Lower leg skin (tissue), 2 donors: ENCODE measurements around the gene INSYN2A.

DNA sequence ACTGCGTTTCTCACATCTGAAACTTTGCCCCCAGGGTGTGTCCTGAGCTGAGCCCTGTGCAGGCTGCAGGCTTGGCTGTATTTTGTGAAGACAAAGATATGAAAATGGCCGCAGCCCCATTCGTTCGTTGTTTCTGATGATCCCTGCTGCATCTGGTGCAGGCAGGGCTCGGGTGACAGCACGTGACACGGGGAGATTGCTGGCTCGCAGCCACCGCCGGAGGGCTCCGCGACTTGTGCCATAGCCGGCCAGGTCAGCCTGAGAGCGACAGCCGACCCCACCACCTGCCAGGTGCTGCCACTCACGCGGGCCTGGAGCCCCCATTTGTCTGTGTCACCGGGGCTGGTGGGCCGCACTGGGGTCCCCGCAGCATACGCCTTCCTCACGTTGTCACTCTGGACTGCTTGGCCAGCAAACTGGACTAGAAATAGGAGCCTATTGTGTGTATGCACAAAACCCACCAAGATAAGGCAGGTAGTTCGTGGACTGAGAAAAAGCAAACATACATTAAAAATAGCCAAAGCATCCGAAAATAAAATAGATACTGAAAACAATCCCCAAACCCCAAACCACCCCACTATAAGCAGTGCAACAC lies 4.5 kb downstream of the CTBP2 start:
- PRO-cap = no peak
- RAMPAGE, long total RNA, 2 experiments = no peak in any of the 2 experiments

GRCh38 chr10:125047857-125048571 lies 20.1 kb upstream of the CTBP2 start:
- PRO-cap = no peak
- RAMPAGE, long total RNA, 2 experiments = no peak in any of the 2 experiments

DNA sequence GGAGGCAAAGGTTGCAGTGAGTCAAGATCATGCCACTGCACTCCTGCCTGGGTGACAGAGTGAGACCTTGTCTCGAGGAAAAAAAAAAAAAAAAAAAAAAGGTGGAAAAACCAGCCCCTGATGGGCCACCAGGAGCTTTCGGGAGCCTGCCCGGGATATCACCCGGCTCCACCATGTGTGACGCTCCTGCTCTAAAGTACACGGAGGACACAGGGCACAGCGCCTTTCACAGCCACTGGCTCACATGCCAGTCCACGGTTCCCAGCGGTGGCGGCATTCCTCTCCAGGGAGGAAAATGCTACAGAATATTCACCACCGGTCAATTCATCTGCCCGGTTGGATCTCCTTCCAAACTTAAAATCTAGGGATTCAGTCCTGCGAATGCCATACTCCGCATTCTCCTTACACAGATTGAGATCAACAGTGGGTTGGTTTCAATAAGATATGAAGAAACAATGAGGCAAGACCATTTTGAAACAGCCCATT lies 51.2 kb upstream of the CTBP2 start:
- PRO-cap = no peak
- RAMPAGE, long total RNA, 2 experiments = no peak in any of the 2 experiments

- PRO-cap = no peak
- RAMPAGE, long total RNA, 2 experiments = no peak in any of the 2 experiments
These were observed 57.1 kb upstream of the CTBP2 start for GRCh38 chr10:125084599-125085686.

GRCh38 chr10:125119927-125120569 lies 92.2 kb upstream of the CTBP2 start:
- PRO-cap = no peak
- RAMPAGE, long total RNA, 2 experiments = no peak in any of the 2 experiments

DNA sequence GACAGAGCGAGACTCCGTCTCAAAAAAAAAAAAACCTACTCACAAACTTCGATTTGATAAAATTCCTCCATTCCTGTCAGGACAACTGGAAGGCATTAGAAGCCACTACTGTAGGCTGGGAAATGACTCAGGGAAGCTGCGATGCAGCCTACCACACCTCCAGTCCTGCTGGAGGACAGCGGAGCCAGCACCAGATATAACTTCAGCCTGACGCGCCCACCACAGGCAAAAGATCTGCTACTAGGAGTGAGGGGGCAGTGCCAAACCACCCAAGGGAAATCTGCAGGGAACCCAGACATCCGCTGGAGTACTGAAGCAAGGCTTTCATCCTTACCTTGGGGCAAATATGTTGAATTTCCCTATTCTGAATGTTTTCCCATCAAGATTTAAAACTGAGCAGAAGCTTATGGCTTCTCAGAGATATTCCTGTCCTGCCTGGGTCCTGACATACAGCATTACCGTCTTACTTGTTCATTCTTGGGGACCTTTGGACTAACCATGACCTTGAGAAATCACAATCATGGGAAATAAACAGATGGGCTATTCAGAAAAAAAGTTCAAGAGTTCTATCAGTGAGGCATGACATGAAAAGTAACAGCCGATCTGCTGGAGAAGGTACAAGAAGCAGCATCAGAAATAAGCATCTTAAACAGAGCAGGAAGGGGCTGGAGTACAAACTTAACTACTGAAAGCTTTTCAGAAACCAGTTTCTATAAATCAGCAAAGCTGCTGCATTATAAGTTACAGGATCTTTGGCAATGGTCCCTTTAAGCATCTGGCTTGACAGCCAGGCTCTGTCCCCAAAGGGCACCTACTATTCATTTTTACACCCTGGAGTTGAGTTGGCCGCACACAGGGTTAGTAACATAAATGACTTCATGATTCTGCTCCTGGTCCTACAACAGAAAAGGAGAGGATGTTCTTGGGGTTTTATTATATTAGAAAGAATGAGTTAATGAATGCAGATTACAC lies 20.5 kb downstream of the BCCIP start:
- PRO-cap = no peak
- RAMPAGE, long total RNA, 2 experiments = no peak in any of the 2 experiments

- PRO-cap = no peak
- RAMPAGE, long total RNA, 2 experiments = no peak in any of the 2 experiments
These were observed 27.9 kb downstream of the BCCIP start for GRCh38 chr10:125851198-125851611.

DNA sequence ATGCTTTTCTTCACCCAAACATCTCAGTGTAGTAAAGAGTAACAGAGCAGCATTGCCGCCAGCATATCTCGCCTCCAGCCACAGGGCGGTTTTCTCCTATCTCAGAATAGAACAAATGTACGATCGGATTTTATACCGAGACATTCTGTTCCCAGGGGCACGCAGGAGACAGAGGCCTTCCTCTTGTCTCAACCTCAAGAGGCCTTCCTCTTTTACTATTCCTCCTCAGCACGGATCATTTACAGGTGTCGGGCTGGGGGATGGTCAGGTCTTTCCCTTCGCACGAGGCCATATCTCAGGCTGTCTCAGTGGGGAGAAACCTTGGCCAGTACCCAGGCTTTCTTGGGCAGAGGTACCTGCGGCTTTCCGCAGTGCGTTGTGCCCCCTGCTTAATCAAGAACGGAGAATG lies 44.1 kb downstream of the FANK1 start:
- PRO-cap = no peak
- RAMPAGE, long total RNA, 2 experiments = no peak in any of the 2 experiments

DNA sequence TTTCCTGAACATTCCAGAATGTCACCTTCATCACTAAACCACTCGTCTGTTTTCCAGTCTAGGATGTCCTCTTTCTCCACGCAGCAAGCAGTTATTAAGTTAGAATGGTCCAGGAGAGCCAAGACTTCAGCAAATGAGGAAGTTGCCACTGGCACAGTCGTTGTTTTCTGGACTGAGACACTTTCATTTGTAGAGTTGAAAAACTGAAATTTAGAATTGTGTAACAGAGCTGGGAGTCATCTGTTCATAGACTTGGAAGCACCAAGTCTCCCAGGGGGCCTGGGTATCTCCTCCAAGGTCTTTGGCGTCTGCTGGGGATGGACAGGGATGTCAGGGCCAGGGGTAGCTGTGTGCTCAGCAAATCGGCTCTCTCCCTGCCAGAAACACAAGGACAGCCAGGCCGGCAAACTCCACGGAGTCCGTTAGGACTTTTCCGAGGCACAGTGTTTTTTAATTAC lies 208.4 kb downstream of the FANK1 start:
- PRO-cap = no peak
- RAMPAGE, long total RNA, 2 experiments = no peak in any of the 2 experiments

DNA sequence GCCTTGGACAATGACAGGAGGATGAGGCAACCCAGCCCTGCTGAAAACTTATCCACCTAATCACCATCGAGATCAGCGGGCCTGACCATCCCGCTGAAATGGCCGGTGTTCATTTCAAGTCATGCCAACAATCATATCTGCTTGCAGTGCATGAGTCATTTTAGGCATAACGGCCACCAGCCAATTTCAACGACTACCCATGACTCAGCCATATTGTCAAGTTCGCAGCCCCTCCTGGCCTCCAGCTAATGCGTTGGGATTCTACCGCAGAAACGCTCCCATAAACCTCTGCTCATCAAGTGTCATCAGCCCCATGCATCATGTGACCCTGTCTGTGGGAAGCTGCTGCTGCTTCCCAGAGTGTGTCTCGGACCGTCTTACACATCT lies 189.0 kb downstream of the ADAM12 start:
- PRO-cap = no peak
- RAMPAGE, long total RNA, 2 experiments = no peak in any of the 2 experiments

- PRO-cap = no peak
- RAMPAGE, long total RNA, 2 experiments = no peak in any of the 2 experiments
These were observed 1.4 kb downstream of the ADAM12 start for GRCh38 chr10:126386779-126387458.

- PRO-cap = no peak
- RAMPAGE, long total RNA, 2 experiments = no peak in any of the 2 experiments
These were observed 71.0 kb upstream of the ADAM12 start for GRCh38 chr10:126459227-126459755.

- PRO-cap = no peak
- RAMPAGE, long total RNA, 2 experiments = no peak in any of the 2 experiments
These were observed at the start of gene INSYN2A for GRCh38 chr10:127195772-127196632. INSYN2A (minus strand) TSS chr10:127196591.

GRCh38 chr10:127196633-127196998 lies 225 bp upstream of the INSYN2A start:
- PRO-cap = no peak
- RAMPAGE, long total RNA, 2 experiments = no peak in any of the 2 experiments

DNA sequence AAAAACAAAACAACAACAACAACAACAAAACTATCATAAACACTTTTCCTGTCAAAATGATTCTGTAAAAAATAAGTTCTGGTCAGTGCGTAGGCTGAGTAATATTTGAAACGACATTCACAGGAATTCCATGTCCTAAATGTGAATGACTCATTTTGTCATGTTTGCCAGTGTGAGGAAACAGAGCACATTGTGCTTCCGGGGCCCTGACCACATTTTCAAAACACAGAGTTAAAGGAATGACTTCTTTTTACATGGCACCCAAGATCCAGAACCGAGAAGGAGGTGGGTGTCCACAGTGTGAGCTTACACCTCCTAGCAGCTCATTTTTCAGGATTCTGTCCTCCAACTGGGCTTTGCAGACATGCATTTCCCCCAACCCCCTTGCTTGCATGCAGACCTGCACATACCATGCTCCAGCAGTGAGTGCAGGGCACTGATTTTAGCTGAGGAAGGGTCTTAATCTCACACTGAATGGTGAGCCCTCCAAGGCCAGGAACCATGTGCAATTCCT lies 3.1 kb downstream of the CLRN3 start:
- PRO-cap = no peak
- RAMPAGE, long total RNA, 2 experiments = no peak in any of the 2 experiments

- PRO-cap = no peak
- RAMPAGE, long total RNA, 2 experiments = no peak in any of the 2 experiments
These were observed 1.9 kb downstream of the CLRN3 start for GRCh38 chr10:127890670-127891353.

DNA sequence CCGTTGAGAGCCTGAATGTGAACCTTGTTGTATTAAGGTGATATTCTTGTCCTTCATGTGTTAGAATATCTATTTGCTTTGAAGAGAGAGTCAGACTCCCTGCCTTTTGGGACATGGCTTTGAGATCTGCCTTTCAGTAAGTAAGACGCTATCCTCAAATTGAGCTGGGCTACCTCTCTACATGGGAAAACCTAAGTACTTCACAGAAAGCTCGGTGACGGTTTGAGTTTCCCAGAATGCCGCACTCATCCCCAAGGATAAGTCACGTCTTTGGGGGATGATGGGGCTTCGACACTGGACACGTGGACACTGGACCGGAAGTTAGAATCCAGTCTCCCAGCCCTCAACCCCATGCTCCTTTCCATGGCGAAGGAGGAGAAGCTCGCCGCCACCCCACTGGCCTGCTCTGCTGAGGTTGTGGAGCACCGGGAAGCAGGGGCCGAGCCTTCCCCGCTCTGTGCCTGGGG lies 27.4 kb downstream of the PTPRE start:
- PRO-cap = no peak
- RAMPAGE, long total RNA, 2 experiments = no peak in any of the 2 experiments

- PRO-cap = no peak
- RAMPAGE, long total RNA, 2 experiments = no peak in any of the 2 experiments
These were observed 35.7 kb downstream of the PTPRE start for GRCh38 chr10:127942292-127943239.

DNA sequence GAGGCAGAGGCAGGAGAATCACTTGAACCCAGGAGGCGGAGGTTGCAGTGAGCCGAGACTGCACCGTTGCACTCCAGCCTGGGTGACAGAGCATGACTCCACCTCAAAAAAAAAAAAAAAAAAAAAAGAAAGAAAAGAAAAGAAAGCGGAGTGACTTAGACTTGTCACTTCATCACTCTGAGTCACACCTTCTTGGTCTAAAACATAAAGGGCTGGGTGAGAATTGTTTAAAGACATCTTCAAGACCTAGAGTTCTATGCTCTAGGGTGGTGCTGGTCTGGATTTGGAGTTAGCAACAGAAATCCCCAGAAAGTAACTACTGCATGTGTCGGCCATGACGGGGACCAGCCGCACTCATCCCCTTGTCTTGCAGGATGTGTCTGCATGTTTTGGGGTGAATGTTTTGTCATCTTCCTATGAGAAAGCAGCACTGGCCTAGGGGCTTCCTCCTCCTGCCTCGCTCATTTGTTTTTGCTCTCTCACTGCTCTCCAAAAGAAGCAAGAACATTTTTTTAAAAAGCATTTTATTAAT lies 83.5 kb downstream of the PTPRE start:
- PRO-cap = unidirectional peak, minus-strand start at position 467 of the sequence
- RAMPAGE, long total RNA, 2 experiments = no peak in any of the 2 experiments

GRCh38 chr10:128065483-128066580 lies 60.4 kb downstream of the MKI67 start:
- PRO-cap = no peak
- RAMPAGE, long total RNA, 2 experiments = no peak in any of the 2 experiments